ENCODE data around the genes RGL4, MMP11 and LHFPL7.

- RRBS: no CpG with 5 or more reads among the region's 6 CpGs
Measured at GRCh38 chr22:23690624-23691202, at the start of gene RGL4. Gene RGL4 (plus strand): TSS chr22:23691013.

DNA sequence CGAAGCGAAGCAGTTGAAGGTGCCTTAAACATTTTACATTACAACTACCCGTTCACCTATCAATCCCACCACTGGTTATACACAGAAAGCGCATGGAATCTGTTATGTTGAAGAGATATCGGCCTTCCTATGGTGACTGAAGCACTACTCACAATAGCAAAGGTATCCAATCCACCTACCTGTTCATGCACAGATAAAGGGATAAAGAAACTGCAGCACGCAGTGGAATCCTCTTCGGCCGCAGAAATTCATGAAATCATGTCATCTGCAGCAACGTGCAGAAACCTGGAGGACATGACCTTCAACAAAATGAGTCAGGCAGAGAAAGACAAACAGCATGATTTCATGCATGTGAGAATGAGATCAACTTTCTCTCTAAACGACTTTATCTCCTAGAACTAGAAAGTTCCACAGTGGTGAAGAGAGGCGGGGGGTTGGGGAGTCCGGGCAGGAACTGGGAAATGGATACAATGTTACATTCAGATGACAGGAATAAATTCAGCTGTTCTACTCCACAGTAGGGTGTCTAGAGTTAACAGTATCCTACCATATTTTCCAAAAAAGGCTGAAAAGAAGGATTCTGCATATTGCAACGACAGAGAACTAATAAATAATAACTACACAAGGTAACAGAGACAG, 9.9 kb downstream of the RGL4 start:
- RRBS: no CpG with 5 or more reads among the region's 13 CpGs

GRCh38 chr22:23772438-23773620, at the start of gene MMP11:
Gene MMP11 (plus strand): TSS chr22:23772849.
- RRBS: 2% methylated on average over 36 of the region's 88 CpGs

DNA sequence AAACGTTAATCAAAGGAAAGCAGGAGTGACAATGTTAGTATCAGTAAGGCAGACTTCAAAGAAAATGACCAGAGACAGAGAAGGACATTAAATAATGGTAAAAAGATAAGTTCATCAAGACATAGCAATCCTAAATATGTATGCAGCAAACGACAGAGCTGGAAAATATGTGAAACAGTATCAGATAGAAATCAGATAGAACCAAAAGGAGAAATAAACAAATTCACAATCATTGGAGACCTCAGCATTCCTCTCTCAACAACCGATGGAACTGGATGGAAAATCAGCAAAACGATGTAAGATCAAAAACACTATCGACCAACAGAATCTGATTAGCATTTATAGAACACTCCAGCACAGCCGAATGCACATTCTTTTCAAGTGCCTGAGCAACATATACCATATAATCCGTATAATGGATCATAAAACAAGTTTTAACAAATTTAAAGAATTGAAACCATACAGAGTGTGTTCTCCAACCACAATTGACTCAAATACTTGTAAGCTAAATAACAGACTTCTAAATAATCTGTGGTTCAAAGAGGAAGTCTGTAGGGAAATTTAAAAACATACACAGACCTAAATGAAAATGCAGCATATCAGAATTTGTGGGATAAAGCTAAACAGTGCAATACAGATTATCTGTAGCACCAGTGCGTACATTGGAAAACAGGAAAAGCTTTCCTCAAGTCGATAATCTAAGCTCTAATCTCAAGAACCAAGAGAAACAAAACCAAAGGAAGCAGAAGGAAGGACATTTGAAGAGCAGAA, 24.5 kb downstream of the SMARCB1 start:
- RRBS: no CpG with 5 or more reads among the region's 9 CpGs

DNA sequence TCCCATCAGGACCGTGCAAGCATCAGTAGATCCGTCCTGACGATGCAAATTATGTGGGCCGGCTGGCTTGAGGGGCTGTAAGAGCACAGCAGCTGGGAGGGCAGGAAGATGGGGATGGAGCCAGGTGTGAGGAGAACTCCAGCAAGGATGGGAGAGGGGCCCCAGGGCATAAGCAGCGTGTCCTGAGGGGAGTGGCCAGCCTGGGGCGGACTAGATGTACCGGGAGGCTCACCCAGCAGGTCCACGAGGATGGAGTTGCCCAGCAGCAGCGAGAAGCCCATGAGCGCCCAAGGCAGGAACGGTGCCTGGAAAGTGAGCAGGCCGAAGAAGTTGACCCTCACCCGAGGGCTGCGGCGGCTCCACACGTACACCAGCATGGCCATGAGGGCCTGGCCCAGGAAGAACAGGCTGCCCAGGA, 1.4 kb downstream of the DERL3 start:
- RRBS: no CpG with 5 or more reads among the region's 16 CpGs

- RRBS: no CpG with 5 or more reads among the region's 22 CpGs
Measured at GRCh38 chr22:23838379-23838641, 496 bp downstream of the DERL3 start.

- RRBS: no CpG with 5 or more reads among the region's 6 CpGs
Measured at GRCh38 chr22:23924931-23925626, 30.9 kb downstream of the MIF start.

- RRBS: no CpG with 5 or more reads among the region's 7 CpGs
Measured at GRCh38 chr22:24154033-24154474, 27.2 kb upstream of the SUSD2 start.

DNA sequence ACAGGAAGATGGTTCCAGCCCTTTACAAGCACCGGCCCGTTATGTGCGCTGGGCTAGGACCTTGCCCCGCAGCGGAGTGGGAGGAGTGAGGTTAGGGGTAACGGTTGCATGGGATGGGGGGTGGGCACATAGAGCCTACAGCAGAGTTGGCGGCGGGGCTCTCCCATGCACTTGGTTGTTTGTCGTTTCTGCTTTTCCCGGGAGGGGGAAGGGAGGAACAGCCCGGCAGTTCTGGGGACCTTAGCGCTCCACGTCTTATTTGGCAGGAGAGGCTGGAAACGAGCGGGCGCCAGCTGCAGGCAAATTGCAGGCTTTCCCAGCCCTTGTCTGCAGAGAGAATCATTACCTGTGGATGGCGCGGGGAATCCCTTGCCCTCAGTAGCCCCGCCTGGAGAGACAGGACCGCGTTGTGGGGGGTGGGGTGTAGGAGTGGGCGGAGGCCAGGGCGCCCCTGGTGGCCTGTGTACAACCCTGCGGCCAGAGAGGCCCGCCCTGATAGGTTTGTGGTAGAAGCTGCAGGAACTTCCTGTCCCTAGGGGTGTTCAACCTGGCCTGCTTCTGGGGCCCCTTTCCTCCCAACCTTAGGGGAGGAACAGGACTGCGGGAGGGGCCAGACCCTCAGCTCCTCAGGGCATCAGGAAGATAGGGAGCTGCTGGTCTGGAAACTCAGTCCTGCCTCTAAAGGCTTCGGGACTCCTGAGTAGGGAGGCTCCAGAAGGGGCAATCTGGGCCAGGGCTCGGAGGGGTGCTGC, 24.5 kb upstream of the SUSD2 start:
- RRBS: 18% methylated on average over 1 of the region's 28 CpGs

DNA sequence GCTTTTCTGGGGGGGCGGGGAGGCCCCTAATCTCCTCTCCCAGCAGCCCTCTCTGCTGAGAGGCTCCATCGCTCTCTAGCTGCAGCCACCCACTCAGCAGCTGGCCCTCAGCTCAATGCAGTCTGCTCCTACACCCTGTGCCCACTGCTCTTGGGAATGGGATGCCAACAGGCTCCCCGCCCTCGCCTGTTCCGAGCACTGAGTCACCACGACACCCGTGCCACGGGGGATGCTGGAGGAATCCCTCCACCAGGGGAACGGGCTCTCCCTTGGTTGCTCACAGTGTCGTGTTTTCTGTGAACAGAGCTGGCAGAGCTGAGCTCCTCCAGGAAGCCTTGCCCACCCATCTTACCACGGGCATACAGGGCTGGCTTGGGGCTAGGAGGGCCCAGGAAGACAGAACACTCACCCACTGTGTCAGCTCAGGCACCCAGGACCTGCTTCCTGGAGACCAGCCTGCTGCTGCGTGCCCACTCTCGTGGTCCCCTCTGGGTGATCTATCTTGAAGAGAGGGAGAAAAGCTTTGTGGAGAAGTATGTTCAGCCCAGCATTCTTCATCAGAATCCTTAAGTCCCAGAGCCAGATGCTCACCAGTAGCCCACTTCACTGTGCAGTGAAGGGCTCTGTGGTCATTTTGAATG, 23.3 kb upstream of the SUSD2 start:
- RRBS: no CpG with 5 or more reads among the region's 13 CpGs

DNA sequence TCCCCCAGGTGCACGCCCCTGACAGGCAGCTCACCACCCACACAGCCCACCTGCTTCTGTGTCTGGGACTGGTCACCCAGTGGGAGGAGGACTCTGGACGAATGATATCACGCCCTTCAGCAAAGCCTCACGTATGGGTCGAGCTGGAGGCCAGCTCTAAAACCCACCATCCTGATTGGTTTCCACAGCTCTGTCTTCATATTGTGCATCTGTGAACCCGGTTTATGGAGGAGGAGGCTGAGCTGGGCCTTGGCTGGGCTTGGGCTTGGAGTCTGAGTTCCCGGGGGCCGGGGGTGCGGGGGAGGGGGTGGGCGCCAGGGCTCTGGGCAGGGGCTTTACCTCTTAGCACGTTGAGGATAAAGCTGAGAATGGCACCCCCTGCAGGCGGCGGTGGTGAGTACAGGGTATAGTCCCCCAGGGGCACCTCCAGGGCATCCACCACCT, 13.8 kb downstream of the GGT5 start:
- RRBS: 87% methylated on average over 2 of the region's 13 CpGs

DNA sequence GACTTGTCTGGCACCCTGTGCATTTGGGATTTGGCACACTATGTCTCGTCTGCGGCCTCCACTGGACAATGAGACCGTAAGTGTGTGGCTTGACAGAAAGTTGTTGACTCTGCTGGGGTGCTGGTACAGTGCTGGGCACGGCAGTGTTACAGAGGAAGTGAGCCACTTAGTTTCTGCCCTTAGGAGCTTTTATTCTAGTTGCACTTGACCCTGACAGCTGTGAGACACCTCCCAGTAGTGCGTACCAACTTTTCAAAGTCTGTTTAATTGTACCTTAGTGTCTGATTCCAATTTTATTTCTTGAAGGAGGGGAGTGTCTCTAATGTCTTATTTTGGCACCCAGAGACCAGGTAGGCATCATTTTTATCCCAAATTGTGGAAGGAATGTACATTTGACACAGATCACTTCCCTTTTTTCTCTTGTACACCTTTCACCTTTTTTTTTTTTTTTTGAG, 4.5 kb downstream of the SPECC1L start:
- RRBS: no CpG with 5 or more reads among the region's 5 CpGs

GRCh38 chr22:24390010-24390418, 37.4 kb upstream of the ADORA2A start:
- RRBS: no CpG with 5 or more reads among the region's 3 CpGs

DNA sequence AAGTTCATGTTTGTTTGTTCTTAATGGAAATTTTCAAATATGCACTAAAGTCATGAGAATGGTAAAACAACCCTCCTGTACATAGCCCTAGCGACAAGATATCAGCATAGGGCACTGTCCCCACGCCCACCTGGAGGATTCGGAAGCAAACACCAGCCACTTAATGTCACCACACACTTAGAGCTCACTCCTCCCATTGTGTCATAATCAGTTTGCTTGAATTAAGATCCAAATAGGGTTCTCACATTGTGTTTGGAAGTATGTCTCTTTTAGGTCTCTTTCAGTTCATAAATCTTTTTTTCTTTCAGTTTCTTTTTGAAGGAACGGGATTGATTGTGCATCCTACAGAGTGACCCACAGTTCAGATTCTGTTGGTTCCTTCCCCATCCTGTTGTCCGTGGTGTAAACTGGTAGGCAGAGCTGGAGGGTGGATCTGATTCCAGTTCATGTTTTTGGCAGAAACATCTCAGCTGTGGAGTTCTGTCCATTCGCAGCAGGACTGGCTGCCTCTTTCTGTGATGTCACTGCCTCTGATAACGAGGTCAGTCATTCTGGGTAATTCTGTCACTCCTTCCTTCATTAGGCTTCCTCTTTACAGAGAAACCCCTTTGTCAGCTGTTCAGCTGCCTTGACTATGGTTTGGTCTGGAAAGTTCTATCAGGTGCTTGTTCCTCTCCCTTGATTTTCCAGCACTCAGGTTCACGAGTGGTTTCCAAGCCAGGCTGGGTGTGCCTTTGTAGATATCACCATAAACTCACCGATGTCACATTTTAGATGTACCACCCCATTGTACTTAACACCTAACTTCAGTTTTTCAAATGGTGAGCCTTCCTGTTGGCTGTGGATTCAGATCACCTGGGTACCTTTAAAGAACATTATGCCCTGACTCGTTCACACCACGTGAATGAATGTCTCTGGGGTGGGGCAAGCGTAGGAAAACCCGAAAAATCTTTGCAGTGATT, 26.2 kb upstream of the ADORA2A start:
- RRBS: no CpG with 5 or more reads among the region's 13 CpGs

- RRBS: no CpG with 5 or more reads among the region's 11 CpGs
Measured at GRCh38 chr22:24503159-24504109, 8.3 kb downstream of the UPB1 start.

DNA sequence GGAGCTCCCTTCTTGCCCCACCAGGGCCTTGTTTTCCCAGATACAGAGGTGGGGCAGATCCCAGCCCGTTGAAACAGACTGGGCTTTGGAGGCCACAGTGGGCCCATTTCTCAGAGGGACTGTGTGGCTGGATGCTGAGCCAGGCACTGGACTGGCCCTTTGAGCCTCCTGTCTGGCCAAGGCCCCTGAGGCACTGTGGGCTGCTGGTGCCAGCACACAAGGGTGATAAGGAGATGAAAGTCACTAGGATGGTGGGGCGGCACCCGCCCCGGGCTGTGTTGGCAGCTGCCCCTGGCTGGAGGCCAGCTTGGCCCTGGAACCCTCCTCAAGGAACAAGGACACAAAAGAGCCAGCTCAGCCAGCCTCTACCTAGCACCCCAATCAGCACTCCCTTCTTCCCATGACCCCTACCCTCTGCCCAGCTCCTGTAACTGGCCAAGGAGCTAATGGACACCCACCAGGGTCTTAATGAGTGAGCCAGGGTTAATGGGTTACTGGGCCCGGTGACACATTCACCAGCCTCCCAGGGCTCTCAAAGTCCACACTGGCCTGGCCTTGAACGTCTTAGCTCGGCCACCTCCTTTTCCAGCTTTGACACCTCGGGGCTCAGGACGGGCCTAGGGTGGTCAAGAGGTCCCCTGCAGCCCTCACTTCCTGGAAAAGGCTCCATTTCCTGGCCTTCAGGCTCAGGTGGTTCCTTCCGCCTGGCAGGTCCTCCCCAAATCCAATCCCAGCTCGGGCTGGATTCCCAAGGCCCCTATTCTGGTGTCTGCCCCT, 1.3 kb upstream of the GGT1 start:
- RRBS: no CpG with 5 or more reads among the region's 11 CpGs

DNA sequence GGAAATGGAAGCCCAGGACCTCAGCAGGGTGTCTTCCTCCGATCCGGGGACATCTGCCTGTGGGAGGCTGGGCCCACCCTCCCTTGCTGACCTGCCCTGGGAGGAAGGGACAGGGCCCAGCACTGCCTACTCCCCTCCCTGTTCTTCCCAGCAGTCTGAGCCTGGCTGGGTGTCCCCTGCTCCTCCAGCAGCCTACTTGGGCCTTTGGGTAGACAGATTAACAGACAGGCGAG, 5.1 kb downstream of the GGT1 start:
- RRBS: no CpG with 5 or more reads among the region's 3 CpGs

DNA sequence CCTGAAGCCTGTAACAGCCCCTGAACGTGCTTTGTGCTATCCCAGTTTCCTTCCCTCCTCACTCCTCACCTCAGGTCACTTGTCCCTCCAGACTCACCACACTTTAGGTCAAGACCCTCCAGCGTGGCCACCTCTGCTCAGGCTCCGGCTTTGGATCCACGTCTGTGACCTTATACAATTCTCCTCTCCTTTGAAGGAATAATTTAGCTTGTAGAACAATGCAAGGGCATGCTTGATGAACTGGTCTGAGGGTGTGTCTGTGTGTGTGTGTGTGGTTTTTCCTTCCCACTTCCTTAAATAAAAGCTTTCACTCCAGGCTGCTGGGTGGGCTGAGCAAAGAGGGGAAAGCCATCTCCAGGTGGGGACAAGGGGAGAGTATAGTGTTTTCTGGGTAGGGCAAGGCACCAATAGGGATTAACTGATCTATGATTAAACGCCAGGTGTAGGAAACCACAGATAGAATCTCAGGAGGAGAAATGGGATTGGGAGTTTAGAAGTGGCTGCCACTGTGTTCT, at the start of gene LHFPL7:
Gene LHFPL7 (minus strand): TSS at position 220 of the 515 bp plus-strand sequence.
- RRBS: no CpG with 5 or more reads among the region's 5 CpGs

- RRBS: no CpG with 5 or more reads among the region's 5 CpGs
Measured at GRCh38 chr22:24950184-24950615, 2.3 kb upstream of the KIAA1671 start.